Pericardium (tissue), 1 donor: ENCODE measurements around the gene NRBF2.

DNA sequence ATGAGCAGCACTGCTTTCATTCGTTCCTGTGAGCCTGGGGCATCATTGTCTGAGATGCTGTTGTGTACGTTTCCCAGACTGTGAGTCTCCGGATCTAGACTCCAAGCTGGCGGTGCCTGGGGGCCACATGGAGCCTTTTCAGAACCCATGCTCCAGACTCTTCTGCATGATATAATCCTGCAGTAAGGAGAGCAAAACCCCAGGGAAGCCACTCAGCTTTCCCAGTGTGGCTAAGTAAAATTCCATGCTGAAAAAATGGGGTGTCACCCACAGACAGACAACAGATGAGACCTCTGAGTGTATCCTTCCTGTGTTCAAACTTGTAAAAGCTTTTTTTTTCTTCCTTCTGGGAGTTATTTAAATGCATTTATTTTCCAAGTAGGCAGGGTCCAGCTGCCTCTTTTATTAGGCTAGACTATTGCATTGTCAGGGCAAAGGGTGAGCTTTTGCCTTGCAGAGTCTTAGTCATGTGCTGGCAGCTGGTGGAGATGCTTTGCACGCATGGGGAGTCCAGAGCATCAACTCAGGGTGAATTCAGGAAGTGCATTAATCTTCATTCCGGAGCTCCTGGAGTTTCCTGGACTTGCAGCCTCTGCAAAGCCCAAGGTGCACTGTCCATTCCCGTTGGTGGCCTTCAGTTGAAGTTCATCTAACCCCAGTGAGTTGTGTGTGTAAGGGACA lies 185.7 kb upstream of the ADO start:
- RRBS: no CpG with 5 or more reads among the region's 7 CpGs

- RRBS: no CpG with 5 or more reads among the region's 1 CpG
These were observed 183.9 kb upstream of the ADO start for GRCh38 chr10:62620641-62620967.

- RRBS: no CpG with 5 or more reads among the region's 3 CpGs
These were observed 123.4 kb upstream of the ADO start for GRCh38 chr10:62681138-62681439.

GRCh38 chr10:63115637-63116367 lies 17.3 kb upstream of the NRBF2 start:
- RRBS: no CpG with 5 or more reads among the region's 8 CpGs

GRCh38 chr10:63132811-63134128 lies at the start of gene NRBF2:
Gene NRBF2, plus strand, starts transcription at chr10:63133328.
- RRBS: 3% methylated on average over 7 of the region's 65 CpGs

DNA sequence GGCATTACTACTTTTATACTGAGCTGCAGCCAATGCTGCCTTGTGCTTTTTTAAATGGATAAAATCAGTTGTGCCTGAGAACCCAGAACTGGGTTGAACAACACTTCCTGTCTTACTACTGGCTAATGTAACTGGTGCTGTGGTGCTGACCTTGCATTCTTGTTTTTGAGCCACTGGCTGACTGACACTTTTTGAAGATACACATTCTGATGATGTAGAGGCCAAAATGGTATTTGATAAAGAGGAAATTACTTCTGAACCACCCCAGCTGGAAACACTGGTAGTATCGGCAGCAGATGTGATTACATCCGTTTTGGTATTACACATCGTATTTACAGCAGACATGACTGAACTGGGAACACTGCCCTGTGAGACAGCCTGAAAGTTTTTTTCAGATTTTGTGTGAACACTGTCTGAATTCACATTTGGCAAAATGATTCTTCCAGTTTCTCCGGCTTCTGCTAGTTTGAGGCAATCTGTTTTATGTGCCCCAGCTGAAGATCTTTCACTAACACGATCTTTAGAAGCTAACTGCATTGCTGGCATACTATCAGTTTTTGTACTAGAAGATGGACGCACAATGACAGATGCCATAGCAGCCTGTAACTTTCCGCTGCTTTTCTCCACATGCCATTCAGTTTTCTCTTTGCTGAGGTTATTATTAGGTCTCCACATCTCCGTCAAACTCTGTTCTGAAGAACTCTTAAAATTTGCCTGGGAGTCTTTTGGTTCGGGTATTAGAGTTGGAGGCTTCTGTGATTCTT lies 74.2 kb downstream of the NRBF2 start:
- RRBS: no CpG with 5 or more reads among the region's 9 CpGs

- RRBS: no CpG with 5 or more reads among the region's 1 CpG
These were observed 122.9 kb downstream of the NRBF2 start for GRCh38 chr10:63256072-63256320.

DNA sequence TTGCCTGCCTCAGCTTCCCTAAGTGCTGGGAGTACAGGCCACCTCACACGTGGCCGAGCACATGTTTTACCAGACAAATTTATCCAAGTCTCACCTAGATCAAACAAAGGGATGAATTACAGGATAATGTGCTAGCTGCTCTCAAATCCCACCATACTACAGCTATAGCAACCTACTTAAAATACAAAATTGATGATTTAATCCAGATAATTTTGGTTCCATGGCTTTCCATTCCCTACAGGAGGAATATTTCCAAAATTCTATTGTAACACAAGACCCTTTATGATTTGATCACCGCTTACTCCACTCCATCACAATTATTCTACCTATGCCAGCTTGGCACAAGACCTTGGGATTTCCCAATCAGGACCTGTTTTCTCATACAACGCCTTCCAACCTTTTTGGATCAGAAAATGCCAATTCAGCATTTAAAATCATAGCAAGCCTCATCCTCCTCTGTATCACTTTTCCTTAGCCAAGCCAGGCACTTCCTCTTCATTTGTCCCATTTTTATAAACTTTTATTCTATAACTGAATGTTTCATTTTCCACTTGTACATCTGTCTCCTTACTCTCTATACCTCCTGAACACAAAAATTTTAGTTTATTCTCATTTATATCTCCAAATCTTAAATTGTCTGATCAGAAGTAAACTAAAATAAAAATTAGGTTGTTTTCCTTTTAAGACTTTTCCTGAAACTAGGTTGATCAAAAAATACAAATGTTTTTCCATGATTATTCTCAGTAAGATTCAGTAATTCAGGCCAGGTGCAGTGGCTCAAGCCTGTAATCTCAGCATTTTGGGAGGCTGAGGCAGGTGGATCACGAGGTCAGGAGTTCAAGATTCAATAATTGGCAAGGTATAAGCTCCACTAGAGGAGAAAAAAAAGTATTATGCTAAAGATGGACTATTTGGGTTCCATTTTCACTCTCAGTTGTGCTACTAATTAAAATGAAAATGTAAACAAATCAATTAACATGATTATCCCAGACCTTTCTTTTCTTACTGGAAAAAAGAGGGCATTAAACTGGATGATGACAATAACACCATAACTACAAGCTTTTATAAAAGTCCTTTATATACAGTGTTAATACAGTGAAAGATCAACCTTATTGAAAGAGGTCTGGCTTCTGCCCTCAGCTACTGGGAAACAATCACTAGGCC lies 100.7 kb downstream of the JMJD1C start:
- RRBS: no CpG with 5 or more reads among the region's 5 CpGs

- RRBS: no CpG with 5 or more reads among the region's 4 CpGs
These were observed 1.3 kb downstream of the JMJD1C start for GRCh38 chr10:63464528-63464774.

DNA sequence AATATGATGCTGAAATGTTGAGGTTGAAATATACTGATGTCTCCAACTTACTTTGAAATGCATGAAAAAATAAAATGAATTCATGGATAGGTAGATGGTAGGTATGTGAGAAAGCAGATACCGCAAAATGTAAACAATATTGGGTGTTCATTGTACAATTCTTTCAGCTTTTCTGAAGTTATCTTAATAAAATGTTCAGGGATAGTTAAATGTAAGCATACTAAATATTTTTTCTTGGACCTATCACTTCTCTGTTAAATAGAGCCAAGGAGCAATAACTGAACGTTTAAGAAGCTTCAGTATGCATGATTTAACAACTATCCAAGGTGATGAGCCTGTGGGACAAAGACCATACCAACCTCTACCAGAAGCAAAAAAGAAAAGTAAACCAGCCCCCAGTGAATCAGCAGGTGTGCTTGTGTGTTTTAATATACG lies 88.7 kb downstream of the REEP3 start:
- RRBS: no CpG with 5 or more reads among the region's 3 CpGs

GRCh38 chr10:63682154-63682771 lies 161.1 kb downstream of the REEP3 start:
- RRBS: no CpG with 5 or more reads among the region's 3 CpGs

DNA sequence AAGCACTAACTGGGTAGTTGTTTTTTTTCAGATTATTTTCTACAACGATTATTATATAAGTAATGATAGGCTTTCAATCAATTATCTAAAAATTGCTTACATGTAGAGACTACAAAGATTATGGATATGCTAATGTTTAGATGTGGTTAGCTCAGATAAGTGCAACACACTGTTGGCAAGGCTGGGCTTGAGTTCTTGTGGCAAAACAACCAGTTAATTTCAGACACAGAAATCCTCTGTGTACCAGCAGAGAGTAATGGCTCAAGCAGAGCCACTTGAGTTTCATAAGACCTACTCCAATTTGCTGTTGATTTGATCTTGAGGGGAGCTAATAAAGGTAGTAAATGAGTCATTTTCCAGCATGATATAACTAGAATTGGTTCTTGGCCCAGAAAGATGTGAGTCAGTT lies 185.9 kb downstream of the REEP3 start:
- RRBS: no CpG with 5 or more reads among the region's 1 CpG

DNA sequence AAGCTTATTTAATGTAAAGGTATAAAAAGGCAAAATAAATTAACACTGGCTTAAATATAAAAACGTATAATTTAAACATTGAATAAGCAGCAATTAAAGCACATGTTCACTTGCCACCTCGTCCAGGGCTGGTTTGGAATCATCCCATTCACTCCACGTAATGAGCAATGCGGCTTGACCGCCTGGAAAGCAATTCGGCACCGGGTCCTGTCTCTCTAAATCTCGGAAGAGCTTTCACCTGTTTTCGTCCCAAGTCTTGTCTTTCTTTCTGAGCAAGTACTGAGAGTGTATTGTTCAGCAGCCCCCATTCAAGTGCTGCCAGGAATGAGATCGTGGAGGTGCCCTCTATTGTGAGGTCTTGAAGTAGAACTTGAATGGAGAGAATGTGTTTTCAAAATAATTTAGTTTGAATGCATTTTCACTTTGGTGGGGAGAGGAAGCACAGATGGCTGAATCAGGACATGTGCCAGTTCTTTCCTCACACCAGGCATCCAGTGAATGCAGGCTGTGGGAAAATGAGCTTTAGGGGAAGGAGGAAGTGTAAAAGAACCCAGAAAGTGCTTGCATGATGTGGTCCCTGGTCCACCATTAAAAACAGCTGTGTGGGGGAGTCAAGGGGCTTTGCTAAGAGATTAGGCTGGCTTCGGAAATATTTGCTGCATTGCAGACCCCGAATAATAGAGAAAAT lies 515.3 kb downstream of the REEP3 start:
- RRBS: no CpG with 5 or more reads among the region's 12 CpGs

DNA sequence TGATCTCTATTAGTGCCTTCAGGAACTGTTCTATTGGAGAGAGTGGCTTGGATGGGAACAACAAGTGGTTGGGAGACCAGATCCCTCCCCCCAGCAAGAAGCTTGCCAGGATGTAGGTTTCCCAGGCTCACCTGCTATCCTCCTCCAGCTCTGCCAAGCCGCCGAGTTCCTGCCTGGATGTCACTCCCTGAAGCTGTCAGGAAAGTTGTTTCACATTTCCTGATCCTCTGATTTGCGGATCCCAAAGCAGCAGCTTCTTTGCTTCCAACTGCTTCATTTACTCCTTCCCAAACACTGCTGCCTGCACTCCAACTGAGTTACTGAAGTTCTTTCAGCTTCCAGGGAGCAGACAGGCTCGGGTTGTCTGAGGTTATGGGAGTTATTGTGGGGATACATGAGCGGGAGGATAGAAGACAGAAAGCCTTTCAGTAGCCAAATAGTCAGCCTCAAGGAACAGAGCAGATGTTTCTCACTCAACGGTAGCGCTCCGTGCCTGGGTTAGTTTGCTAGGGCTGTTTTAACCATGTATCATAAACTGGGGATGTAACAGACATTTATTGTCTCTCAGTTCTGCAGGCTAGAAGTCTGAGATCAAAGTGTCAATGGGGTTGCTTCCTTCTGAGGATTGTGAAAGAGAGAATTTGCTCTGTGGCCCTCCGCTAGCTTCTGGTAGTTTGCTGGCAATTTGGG lies 515.9 kb downstream of the REEP3 start:
- RRBS: no CpG with 5 or more reads among the region's 9 CpGs

DNA sequence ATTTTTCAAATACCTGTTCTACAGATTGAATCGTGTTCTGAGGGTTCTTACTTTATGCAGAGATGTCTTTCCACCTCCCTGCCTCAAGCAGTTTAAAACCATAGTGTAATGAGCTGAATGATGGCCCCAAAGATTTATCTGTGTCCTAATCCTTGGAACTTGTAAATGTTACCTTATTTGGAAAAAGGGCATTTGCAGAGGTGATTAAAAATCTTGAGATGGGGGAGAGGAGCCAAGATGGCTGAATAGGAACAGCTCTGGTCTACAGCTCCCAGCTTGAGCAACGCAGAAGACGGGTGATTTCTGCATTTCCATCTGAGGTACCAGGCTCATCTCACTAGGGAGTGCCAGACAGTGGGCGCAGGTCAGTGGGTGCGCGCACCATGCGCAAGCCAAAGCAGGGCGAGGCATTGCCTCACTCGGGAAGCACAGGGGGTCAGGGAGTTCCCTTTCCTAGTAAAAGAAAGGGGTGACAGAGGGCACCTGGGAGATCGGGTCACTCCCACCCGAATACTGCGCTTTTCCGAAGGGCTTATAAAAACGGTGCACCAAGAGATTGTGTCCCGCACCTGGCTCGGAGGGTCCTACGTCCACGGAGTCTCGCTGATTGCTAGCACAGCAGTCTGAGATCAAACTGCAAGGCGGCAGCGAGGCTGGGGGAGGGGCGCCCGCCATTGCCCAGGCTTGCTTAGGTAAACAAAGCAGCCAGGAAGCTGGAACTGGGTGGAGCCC lies 599.0 kb downstream of the REEP3 start:
- RRBS: no CpG with 5 or more reads among the region's 23 CpGs

DNA sequence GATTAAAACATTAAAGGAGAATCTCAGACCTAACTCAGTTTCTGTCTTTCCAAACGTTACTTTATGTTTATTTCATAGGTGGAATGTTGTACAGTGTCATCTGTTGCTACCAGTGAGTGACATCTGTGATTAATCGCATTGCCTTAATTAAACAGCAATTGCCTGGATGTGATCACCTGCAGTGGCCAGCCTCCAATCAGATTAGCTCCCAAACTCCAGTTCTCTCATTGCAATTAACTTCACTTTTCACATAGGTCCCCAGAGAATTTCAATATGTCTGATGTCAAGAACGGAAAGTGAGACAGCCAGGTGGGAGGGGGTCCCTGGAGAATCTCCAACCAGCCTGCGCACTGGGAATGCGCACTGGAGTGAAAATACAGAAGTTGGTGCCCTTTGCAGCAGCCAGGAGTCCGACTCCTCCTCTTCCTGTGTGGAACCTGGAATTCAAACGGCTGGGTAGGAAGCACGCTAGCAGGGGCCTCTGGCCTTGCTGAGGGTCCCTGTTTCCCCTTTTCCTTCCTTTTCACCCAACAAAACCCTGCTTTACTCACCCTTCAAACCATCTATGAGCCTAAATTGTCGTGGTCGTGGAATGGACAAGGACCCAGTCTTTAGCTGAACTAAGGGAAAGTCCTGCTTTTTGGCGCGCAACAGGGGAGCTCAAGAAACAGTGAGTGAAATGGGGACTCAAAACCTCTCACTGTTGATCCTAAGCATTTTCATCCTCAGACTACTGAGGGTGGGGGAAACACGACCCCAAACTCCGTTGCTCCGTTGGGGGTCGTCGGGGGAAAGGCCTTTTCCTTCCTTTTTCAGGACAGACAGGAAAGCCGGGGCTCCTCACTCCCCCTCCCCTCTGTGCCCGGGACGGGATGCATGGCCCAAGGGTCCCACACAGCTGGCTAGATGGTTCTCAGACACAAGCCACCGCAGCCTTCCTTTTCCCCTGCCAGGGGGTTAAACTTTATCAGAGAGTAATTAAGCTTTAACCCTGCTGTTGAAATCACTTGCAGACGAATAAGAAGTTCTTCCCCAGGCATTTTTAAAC lies 1355.4 kb upstream of the LRRTM3 start:
- RRBS: no CpG with 5 or more reads among the region's 22 CpGs

GRCh38 chr10:67045344-67045690 lies 119.5 kb downstream of the LRRTM3 start:
- RRBS: no CpG with 5 or more reads among the region's 17 CpGs

DNA sequence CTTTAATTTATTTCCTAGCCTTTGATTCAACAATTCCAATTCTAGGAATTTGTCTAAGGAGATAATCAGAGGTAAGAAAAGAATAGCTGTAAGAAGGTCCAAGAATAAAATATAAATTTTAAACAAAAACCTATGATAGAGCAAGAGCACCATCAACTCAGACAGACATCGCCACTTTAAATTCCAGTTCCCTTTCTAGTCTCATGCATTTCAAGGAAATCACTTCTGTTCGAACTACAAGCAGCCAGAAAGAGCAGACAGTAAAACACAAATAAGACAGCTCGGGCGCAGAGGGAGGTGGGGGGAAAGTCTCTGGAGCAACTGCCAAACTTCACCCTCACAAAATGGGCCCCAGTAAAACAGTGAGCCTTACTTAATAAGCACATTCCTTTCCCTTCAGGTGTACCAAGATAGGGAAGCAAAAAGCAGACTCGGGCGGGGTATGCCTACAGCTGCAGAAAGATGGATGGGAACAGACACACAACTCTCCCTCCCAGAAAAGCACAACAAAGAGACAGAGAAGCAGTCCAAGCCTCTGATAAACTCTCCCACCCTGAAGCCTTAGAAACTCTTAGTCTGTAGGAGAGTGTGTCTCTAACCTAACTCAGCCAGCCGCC lies 9.2 kb downstream of the DNAJC12 start:
- RRBS: no CpG with 5 or more reads among the region's 7 CpGs

DNA sequence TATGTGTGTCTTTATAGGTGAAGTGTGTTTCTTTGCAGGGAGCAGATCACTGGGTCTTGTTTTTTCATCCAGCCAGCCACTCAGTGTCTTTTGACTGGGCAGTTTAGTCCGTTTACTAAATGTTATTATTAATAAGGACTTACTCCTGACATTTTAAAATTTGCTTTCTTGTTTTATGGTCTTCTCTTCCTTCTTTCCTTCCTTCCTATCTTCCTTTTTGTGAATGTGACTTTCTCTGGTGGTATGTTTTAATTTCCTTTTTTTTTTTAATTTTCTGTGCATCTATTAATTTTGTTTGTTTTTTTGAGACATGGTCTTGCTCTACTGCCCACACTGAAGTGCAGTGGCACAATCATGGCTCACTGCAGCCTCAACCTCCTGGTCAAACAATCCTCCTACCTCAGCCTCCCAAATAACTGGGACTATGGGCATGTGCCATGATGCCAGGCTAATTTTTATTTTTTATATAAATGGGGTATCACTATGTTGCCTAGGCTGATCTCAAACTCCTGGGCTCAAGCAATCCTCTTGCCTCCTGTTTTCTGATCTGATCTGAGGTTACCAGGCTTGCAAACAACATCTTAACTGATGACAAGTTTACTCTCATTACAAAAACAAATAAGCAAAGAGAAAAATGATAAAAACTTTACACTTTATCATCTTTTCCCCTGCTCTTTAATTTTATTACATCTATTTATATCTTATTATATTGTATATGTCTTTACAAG lies 69.5 kb downstream of the HERC4 start:
- RRBS: no CpG with 5 or more reads among the region's 1 CpG

GRCh38 chr10:68073661-68074509 lies 1.2 kb downstream of the HERC4 start:
- RRBS: no CpG with 5 or more reads among the region's 15 CpGs